Bronchial lymph node (tissue), 1 donor: ENCODE measurements around the gene ANKRD65.

DNA sequence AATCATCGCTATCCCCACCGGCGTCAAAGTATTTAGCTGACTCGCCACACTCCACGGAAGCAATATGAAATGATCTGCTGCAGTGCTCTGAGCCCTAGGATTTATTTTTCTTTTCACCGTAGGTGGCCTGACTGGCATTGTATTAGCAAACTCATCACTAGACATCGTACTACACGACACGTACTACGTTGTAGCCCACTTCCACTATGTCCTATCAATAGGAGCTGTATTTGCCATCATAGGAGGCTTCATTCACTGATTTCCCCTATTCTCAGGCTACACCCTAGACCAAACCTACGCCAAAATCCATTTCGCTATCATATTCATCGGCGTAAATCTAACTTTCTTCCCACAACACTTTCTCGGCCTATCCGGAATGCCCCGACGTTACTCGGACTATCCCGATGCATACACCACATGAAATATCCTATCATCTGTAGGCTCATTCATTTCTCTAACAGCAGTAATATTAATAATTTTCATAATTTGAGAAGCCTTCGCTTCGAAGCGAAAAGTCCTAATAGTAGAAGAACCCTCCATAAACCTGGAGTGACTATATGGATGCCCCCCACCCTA is 54.4 kb downstream of the OR4F16 start:
- PRO-cap, result no peak

DNA sequence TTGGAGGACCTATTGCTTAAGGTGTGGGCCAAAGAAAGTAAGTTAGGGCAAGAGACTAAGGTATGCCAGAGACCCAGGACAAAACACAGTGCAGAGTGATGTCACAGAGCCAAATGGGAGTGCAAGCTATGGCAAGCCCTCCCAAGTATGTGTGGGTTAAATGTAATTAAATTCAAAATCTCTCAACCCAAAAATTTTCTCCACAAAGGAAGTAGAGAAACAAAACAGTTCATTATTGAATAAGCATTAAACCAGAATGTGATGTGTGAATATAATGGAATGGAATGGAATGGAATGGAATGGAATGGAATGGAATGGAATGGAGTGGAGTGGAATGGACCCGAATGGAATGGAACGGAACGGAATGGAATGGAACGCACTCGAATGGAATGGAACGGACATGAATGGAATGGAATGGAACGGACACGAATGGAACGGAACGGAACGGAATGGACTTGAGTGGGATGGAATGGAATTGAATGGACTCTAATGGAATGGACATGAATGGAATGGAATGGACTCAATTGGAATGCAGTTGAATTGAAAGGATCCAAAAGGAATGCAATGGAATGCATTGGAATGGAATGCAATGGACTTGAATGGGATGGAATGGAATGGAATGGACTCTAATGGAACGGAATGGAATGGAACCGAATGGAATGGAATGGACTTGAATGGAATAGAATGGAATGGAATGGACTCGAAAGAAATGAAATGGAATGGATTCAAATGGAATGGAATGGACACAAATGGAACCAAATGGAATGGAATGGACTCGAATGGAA is 102.2 kb upstream of the OR4F16 start:
- PRO-cap, result no peak

DNA sequence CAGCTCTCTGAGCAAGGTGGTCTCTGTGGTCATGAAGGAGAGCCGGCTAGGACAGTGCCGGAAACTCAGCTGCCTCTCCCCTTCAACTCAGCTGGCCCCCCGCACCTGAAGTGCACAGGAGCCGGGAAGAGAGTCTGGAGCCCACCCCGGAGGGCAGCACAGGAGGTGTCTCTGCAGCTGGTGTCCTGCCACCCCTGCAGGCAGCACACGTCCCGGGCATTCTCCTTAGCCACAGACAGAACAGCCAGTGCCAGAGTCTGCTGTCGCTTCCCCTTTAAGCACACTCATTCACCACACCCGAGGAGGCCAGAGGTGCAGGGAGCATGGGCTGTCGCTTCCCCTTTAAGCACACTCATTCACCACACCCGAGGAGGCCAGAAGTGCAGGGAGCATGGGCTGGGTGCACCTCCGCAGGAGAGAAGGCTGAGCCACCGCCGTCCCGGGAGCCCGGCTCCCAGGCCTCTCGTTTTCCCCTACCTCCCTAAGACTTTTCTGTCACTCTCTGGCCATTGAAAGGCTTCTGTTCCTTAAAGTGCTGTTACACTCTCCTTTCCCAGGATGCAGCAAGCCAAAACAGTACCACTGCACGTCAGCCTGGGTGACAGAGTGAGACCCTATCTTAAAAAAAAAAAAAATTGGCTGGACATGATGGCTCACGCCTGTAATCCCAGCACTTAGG is 17.0 kb upstream of the SAMD11 start:
- PRO-cap, result no peak

GRCh38 chr1:965047-965941 is 988 bp upstream of the PLEKHN1 start:
- PRO-cap, result no peak

DNA sequence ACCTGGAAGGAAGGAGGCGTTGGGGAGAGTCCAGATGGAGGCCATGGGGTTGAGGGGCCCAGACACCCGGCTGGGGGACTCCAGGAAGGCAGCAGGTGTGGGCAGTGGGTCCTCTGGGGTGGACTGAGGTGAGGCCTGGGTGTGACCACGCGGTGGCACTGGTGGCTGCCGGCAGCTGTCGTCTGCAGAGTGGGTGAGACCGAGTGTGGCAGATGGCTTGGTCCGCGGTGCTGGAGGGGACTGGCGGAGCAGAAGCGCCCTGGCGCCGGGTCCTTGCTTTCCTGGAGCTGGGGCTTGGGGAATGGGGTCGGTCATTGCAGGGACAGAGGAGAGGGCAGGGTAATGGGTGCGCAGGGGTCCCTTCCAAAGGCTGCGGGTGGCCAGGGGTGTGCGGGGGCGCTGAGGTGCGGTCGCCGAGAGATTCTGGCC is 12.5 kb downstream of the AGRN start:
- PRO-cap, result no peak

- PRO-cap, result unidirectional peak, plus-strand start at chr1:1033233; unidirectional peak, plus-strand start at chr1:1033347
These were observed 13.1 kb downstream of the AGRN start for GRCh38 chr1:1032868-1033625.

DNA sequence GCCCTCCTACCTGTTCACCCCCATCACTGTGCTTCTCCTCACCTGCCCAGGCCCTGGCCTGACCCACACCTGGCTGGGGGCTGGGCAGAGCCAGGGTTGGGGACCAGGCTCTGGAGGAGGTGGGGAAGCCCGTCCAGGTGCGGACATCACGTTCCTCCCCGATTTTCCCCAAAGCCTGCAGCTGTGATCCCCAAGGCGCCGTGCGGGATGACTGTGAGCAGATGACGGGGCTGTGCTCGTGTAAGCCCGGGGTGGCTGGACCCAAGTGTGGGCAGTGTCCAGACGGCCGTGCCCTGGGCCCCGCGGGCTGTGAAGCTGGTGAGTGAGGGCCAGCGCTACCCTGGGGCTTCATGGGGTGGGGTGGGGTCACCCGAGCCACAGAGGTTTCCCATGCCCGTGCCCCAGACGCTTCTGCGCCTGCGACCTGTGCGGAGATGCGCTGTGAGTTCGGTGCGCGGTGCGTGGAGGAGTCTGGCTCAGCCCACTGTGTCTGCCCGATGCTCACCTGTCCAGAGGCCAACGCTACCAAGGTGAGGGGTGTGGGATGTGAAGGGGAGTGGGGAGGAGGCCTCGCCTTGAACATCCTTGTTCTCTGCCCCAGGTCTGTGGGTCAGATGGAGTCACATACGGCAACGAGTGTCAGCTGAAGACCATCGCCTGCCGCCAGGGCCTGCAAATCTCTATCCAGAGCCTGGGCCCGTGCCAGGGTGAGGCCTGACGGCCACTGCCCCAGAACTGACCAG is 25.8 kb downstream of the AGRN start:
- PRO-cap, result no peak

DNA sequence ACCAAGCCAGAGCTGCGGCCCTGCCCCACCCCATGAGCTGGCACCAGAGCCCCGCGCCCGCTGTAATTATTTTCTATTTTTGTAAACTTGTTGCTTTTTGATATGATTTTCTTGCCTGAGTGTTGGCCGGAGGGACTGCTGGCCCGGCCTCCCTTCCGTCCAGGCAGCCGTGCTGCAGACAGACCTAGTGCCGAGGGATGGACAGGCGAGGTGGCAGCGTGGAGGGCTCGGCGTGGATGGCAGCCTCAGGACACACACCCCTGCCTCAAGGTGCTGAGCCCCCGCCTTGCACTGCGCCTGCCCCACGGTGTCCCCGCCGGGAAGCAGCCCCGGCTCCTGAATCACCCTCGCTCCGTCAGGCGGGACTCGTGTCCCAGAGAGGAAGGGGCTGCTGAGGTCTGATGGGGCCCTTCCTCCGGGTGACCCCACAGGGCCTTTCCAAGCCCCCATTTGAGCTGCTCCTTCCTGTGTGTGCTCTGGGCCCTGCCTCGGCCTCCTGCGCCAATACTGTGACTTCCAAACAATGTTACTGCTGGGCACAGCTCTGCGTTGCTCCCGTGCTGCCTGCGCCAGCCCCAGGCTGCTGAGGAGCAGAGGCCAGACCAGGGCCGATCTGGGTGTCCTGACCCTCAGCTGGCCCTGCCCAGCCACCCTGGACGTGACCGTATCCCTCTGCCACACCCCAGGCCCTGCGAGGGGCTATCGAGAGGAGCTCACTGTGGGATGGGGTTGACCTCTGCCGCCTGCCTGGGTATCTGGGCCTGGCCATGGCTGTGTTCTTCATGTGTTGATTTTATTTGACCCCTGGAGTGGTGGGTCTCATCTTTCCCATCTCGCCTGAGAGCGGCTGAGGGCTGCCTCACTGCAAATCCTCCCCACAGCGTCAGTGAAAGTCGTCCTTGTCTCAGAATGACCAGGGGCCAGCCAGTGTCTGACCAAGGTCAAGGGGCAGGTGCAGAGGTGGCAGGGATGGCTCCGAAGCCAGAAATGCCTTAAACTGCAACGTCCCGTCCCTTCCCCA is 18.9 kb downstream of the RNF223 start:
- PRO-cap, result no peak

DNA sequence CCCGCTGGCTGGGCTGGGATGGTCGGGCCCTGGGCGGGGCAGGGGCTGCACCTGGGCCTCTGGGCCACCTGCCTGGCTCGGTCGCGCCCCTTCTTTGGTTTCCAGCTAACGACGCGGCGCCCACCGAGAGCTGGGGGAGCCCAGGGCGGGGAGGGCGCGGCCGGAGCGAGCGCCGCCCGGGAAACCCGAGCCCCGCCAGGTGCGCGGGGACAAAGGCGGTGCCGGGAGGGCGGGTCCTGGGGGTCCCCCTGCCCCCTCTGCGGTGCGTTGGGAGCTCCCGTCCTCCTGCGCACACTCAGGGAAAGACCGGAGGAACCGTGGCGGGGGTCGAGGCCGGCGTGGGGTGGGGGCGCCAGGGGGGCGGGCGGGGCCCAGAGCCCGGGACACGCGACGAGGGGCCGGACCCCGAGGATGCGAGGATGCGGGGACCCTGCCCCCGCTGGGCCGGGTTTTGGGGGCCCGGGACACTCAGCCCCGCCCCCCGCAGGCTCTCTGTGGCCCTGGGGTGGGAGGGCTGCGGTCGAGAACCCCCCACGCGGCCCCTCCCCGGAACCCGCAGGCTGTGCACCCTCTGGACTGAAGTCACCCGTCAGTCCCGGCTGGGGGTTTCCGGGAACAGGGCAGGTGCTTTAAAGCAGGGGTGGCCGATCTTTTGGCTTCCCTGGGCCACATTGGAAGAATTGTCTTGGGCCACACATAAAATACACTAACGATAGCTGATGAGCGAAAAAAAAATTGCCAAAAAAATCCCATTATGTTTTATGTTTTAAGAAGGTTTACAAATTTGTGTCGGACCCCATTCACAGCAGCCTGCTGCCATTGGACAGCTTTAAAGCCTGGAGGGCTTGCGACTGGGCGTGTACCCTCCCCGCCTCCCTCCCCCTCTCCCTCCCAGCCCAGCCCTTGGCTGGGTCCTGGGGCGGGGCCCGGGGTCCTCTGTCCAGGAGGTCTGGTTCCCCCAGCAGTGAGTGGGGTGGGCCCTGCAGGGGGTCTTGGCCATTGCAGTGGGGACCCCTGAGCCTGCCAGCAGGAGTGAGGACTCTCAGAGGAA is 21.3 kb upstream of the C1orf159 start:
- PRO-cap, result unidirectional peak, plus-strand start at position 97 of the sequence; bidirectional peak, plus-strand start at position 592 of the sequence, minus-strand start at position 494 of the sequence

DNA sequence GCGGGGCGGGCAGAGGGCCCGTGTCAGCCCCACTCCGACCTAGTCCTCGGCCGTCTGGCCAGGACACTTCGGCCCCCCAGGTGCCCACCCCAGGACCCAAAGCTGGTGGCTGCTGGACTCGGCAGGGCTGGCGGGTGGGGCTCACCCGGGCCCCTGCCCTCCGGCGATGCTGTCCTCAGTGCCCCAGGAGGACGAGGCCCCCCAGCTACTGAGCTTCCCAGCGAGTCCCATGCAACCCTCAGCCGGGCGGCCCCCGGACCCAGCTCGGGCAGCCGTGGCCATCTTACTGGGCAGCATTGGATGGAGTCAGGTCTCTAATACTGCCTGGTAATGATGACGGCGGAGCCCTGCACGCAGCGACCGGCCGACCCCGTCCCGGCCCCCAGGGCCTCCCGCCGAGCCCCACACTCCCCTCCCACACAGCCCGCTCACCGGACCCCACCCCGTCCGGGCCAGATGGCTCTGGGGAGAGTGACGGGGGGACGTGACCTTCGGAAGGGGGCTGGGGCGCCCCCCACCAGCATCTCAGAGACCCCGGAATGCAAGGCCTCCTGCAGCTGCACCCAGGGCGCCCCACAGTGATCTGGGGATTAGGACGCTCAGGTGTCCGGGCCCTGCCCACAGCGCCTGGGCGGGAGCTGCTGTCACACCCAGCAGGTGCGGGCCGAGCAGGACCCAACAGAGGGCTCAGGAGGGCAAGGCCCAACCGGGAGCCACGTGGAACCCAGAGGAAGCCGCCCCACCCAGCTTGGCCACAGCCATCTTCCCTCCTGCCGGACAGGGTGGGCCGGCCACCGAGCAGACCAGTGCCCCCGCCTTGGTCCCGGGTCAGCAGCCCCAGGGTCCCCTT is 6.6 kb upstream of the TTLL10 start:
- PRO-cap, result no peak

DNA sequence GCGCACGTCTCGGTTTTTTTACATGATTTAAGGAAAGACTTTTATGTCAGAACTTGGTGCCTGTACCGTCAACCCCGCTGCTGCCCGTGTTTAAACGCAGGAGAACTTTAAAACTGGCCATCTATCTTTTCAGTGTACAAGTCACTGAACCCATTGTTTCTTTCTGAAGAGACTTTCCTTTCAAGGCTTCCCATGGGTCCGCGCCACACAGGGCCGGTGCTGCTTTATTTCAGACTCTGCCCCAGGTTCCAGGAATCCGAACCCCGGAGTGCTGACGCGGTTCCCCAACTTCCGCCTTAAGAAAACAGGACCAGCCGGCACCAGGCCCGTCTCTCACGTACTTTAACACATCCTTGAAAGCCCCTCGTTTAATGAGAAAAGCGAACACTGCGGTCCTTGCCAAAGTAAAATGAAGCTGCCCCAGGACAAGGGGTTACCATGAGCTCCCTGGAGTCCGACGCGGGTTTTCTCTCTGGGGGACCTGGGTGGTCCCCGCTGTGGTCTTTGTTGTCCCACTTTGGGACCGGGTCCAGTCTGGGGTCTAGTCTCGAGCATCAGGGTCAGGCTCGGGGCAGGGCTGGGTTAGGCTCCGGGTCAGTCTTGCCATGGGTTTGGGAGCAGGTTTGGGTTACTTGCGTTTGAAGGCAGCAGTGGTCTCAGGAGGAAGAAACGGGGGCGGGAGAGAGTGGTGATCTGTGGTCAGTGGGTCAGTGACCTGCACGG is 1.9 kb downstream of the B3GALT6 start:
- PRO-cap, result no peak

DNA sequence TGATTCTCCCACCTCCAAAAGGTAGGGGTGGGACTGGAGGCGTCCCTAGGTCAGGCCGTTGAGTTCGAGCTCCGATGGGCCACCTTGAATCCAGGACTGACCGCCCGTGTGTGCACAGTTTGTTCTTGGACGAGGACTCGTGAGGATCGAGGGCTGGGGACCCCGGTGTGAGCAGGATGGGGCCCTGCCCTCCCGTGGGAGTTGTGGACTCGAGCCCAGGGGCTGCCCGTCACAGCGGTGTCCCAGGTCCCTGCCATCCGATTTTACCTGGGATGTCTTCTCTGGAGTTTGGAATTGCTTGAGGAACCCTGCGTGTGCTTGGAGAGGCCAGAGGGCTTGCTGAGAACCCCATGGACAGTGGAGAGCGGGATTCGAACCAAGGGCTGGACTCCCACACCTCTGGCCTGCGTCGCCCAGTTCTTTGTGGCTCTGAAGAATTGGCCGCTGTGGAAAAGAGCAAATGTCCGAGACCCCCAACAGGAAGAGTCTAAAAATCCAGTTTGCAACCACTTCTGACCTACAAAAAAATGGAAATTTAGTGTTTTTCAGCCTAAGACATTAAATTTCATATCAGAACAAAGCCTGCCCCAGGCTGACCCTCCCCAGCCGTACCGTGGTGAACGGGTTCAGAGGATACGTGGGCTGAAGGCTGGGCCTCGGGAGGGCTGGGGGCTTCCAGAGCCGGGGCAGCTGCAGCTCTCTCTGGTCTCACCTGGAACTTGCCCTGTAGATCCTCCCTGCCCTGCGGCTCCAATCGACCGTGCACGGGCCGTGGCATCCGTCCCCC is 2.6 kb downstream of the B3GALT6 start:
- PRO-cap, result no peak

DNA sequence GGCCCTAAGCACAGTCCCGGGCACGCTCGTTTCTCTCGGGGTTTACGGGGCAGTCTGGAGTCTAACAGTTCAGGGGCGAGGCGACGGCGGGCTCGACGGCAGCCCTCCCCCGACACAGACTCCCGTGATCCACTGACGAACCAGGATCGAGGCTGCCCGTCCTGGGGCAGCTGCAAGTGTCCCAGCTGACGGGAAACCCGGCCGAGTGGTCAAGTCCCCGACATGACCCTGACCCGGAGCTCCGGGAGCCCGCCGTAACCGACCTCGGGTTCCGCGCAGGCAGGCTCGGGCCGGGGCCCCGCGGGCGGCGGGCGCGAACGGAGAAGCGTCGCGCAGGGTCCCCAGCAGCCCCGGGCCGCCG is 438 bp downstream of the UBE2J2 start:
- PRO-cap, result no peak

DNA sequence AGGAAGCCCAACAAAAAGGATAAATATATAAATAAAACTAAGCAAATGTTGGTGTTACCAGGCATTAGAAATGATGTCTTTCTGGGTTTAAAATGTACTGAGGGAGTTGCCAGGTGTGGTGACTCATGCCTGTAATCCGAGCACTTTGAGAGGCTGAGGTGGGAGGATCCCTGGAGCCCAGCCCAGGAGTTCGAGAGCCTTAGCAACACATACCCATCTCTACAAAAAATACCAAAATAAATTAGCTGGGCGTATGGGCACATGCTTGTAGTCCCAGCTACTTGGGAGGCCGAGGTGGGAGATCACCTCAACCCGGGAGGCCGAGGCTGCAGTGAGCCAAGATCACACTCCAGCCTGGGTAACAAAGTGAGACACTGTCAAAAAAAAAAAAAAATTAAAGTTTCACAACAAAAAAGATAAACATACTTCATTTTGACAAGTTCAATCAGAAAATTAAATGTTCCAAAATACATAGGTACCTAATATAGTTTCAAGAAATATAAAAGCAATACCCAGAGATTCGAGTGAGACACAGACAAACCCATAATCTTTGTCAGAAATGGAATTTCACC is 6.1 kb downstream of the INTS11 start:
- PRO-cap, result no peak

DNA sequence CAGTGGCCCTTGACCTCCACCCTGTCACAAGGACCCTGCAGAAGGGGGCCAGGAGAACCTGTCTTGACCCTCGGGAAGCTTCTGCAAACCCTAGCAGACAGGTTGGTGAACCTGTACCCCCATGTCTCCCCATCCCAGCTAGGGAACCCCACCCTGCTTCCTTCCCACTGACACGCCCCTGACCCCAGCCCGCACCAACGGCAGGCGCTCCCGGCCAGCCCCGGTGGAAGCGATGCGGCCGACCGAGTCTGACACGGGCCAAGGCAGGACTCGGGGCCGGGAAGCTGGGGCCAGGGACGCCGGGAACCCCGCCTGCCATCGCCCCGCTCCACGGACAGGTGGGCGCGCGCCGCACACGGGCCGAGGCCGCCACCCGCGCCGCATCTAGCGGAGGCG is 839 bp downstream of the DVL1 start:
- PRO-cap, result no peak

DNA sequence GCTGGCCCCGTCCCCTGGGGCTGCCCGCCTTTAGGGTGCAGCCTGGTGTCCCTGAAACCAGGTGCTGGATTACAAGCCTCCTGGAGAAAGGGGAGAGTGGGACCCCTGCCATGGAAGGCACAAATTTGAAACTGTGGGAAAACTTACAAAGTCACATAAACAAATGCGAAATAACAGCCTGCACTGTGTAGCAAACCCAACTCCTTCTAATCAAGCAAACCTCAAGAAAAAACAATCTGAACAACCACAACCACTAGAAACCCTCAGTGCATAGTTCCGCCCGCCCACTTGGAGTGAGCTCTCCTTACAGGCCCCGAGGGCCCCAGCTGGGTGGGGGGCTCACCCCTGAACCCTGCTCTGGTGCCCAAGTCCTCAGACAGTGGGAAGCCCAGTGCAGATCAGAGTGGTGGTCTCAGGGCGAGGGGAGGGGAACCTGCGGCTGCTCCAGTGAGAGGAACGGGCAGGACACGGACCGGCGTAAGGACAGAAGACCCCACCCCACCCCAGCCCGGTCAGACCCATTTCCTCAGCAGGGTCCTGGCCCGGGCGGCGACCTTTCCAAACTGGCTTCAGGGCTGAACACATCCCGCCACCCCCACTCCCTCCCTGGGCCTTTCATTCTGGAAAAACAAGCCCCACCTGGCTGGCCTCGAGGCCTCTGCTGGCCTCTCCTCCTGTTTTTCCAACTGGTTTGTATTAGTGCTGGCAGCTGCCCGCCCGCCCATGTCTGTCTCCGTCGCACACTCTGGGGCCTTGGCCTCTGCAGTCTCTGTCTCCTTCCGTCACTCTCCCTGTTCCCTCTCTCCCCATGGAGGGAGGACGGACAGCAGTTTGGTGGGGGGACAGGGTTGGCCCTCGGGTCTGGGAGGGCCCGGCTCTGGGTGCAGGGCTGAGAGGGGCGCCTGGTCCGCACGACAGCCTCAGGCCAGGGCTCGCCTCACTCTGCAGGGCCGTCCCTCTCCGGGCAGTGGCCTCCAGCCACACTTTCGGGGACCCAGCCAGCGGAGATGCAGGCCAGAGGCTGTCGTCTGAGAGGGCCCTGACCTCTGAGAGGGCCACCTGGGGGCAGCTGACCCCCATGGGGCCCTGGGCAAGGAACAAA is 1.2 kb upstream of the MXRA8 start:
- PRO-cap, result no peak

DNA sequence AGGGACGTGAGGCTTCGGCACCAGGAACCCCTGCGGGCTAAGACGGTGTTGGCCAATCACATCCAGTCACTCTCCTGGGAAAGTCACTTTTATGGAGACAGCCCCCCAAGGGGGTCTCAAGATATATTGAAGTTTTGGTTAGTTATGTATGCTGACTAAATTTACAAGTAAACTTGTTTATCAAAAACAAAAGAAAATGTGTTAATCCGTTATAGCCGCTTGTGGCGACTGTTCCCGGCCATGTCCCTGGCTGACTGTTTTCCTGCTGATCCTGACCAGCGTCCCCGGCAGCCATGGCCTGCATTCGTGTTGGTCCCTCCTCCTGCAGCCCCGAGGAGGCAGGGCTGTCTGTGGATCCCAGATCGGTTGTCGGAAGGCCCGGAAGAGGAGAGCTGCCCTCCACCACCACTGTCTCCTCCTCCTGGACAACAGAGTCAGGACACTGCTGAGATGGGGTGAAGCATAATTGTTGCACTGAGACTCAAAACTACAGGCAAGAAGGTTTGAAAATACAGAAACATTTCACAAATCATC is 3.5 kb upstream of the MXRA8 start:
- PRO-cap, result no peak

GRCh38 chr1:1384758-1385489 is 9.9 kb upstream of the AURKAIP1 start:
- PRO-cap, result no peak

DNA sequence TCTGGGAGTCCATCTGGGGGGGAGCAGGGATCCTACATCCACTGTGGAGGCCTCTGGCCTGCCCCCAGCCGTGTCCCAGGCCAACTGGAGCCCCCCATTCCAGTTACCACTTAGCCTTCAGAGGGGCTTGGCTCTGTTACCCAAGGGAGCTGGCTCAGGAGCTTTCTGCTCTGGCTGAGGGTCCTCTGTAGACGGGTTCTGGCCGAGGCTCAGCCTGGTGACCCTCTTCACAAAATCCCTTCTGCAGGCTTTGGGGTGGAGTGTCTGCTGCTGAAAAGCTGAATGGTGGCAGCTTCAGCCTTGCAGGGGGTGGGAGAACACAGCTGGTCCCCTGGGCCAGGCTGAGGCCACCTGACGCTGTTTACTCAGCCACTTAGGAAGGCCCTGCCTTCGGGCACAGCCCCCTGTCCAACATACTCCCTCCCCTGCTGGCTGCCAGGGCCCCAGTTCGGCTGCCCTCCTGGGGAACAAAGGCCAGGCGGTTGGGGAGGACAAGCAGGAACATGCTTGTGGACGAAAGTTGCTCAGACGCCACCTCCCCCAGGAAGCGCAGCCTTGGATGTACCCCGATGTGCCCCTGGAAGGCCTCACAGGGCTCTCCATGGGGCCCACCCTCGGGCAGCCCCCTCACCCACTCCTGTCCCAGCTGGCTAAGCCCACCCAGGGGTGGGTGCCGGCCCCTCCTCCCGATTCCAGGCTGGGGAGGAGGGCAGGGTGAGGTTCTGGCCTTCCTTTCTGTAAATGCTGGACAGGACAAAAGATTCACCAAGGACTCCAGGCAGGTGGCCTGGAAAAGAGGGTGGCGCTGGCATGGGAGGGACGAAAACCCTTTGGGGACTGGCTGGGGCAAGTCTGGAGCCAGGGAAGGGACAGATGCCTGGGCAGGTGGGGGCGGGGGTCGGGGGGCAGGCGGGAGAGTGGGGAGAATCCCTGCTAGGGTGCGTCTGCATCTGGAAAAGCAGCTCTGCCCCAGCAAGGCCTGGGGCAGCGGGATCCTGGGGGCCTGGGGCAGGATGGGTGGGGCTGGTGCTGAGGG is at the start of gene ANKRD65:
Gene ANKRD65, minus strand, starts transcription at position 284 of the 1,036 bp plus-strand sequence.
- PRO-cap, result bidirectional peak, plus-strand start at position 446 of the sequence, minus-strand start at position 243 of the sequence

DNA sequence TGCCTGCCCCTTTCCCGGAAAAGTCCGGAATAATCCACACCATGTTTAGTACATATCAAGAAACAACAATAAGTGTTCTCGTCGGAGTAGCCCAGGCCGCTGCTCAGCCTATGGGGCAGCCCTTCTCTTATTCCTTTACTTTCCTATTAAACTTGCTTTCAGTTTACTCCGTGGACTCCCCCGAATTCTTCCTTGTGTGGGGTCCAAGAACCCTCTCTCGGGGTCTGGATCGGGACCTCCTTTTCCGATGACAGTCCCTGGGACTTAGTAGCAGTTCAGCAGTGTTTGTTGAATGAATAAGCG is 2.0 kb upstream of the ANKRD65 start:
- PRO-cap, result bidirectional peak, plus-strand start at position 75 of the sequence, minus-strand start outside the sequence